Breast (tissue), 4 donors: ENCODE data around the gene NPIPB2.

- PRO-cap, 3 experiments = no peak in any of the 3 experiments
- RRBS = no CpG with 5 or more reads among the region's 5 CpGs
Measured at GRCh38 chr16:11555806-11556270, 28.8 kb upstream of the ENSG00000188897 start.

DNA sequence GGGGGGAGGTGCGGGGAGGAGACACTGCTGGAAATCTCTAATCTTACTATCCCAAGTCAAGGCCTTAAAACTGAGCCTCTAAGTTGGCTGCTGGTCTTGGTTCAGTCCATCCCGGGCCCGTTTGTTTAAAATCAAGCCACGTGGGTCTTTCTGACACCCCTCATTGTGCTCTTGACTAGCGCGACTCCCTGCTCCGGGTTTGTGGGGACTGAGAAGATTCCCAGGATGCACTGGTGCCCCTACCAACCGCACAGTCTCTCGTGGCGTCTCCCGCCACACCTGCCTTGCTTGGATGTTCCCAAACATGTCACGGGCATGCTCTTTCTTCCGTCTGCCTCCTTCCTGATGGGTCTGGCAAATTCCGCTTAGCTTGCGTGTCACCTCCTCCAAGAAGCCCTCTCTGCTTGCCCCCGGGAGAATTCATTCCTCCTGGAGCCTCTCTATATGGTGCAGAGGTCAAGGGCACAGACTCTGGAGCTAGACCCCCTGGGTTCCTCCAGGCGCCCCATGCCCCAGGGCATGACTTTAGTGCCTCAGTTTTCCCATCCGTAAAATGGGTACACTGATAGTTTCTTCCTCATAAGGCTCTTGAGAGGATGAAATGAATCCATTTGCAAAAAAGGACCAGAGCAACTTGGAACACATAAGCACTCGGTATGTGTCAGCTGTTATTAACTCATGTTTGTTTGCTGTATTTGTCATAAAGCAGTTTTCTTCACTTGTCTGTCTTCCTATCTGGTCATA, 21.1 kb downstream of the LITAF start:
- PRO-cap, 3 experiments = no peak in any of the 3 experiments
- RRBS = 88% methylated on average over 6 of the region's 19 CpGs

GRCh38 chr16:11583819-11584439, 2.8 kb downstream of the LITAF start:
- PRO-cap, 3 experiments = peak in 1 of 3 experiments; most common plus-strand start chr16:11584259 (in 1)
- RRBS = no CpG with 5 or more reads among the region's 7 CpGs

DNA sequence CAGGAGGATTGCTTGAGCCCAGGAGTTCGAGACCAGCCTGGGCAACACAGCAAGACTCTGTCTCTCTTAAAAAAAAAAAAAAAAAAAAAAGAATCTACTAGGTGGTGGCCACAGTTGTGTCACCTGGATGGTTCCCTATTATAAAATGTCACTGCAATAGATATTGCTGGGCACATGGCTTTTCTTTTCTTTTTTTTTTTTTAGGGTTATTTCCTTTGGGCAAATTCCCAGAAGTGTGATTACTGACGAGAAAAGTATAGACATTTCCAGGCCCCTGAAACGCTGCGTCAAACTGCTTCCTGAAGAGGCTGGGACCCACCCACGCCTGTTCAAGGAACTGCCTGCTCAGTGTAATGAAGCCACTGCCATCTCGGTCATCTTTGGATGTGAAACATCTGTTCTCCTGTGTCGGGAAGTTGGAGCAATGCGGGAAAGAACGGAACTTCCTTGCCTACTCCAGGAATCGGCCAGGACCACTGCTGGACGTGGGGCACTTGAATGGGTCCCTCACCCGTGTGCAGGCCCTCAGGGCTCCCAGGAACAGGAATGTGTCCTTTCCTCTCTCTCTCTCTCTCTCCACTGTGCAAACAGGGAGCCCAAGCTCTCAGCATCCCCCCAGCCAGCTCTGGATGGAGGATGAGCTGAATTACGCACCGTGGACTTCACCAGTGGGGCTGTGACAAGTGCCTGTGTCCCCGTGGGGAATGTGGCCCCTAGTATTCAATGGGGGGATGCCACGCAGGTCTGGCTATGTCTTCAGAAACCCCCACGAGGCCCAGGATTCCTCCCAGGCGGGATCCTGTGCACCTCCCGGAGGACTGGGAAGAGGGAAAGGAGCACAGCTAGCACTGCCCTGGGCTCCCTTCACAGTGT, 18.1 kb upstream of the LITAF start:
- PRO-cap, 3 experiments = peak in 1 of 3 experiments; most common plus-strand start position 459 of the sequence (in 1)
- RRBS = no CpG with 5 or more reads among the region's 19 CpGs

DNA sequence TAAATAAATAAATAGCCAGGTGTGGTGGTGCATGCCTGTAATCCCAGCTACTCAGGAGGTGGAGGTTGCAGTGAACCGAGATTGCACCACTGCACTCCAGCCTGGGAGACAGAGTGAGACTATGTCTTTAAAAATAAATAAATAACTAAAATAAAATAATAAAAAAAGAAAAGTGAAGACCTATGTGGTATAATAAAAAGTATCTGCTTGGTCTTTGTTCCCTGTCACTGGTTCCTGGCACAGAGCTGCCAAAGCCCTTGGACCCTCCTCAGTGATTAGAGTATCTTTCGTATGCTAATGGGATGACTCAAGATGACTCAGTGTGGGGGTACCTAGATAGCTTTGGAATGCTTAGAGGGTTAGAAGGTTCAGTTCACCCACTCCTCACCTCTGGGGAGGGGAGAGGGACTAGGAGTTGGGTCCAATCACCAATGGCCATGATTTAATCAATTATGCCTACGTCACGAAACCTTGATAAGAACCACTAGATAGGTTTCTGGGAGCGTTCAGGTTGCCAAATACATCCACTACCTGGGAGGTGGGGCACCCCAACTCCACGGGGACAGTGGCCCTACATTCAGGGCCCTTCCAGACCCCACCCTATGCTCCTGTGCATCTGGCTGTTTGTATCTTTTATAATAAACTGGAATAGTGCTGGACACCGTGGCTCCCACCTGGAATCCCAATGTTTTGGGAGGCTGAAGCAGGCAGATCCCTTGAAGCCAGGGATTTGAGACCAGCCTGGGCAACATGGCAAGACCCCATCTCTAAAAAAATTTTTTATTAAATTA, 29.0 kb upstream of the LITAF start:
- PRO-cap, 3 experiments = no peak in any of the 3 experiments
- RRBS = no CpG with 5 or more reads among the region's 7 CpGs

- PRO-cap, 3 experiments = no peak in any of the 3 experiments
- RRBS = no CpG with 5 or more reads among the region's 24 CpGs
Measured at GRCh38 chr16:11621829-11622932, 35.5 kb upstream of the LITAF start.

DNA sequence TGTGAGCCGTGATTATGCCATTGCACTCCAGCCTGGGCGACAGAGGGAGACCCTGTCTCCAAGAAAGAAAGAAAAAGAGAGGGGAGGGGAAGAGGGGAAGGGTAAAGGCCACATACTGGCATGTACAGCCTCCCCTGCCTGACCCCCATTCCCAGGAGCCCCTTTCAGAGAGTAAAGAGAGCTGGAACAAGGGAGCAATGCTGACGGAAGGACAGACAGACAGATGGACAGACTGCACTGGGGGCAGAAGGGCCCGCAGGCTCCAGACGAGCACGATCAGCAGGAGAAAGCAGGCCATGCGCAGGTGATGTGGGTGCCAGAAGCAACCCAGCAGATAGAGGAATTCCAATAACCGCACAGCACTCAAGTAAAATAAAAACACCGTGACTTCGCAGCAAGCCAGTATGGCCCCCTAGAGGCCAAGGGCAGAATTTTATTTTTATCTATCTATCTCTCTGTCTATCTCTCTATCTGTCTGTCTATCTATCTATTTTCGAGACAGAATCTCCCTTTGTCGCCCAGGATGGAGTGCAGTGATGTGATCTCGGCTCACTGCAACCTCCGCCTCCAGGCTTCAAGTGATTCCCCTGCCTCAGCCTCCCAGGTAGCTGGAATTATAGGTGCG, 27.0 kb upstream of the SNN start:
- PRO-cap, 3 experiments = no peak in any of the 3 experiments
- RRBS = no CpG with 5 or more reads among the region's 15 CpGs

DNA sequence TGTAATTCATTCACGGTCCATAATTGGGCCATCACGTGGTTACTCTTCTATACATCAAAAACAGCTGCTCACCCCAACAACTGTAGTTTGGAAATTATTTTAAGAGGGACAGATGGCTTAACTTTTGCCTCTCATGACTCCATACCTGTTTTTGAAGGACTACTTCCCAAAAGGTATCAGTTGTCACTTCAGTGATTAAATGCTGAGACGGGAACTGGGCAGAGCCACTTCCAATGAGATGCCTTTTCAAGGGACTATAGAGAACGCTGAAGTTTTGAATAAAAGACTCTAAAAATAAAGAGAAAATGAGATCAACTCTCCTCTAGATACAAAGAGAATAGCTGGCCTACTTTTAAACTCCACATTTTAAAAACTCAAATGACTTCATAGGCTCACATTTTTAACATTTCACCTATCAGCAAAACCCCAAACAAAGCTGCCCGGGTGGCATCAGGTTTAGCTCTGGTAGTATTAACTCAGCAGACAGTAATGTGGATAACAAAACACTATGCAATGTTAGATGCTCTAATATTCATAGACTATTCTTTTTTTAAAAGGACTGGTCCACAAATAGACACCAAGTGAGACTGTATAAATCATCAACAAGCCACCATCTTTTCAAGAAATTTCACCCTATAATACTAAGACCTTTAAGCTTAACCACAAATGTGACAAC, 20.0 kb downstream of the SNN start:
- PRO-cap, 3 experiments = no peak in any of the 3 experiments
- RRBS = no CpG with 5 or more reads among the region's 5 CpGs

DNA sequence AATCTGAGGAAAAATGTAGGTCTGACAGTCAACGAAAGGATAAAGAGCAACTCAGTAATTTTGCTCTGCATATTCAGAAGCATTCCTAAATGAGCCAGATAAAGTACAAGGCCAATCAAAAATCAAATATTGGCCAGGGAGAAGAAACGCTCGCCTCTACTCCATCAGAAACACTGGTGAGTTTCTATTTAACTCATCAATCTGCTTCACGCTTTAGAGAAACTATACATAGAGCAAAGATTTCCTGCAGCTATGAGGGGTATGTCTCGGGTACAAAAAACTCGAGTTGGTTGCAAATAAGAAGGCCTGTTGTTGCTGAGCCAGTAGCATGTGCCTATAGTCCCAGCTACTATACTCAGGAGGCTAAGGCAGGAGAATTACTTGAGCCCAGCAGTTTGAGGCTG, 3.6 kb downstream of the TXNDC11 start:
- PRO-cap, 3 experiments = no peak in any of the 3 experiments
- RRBS = no CpG with 5 or more reads among the region's 6 CpGs

- PRO-cap, 3 experiments = no peak in any of the 3 experiments
- RRBS = no CpG with 5 or more reads among the region's 8 CpGs
Measured at GRCh38 chr16:11761654-11762410, 19.2 kb upstream of the TXNDC11 start.

DNA sequence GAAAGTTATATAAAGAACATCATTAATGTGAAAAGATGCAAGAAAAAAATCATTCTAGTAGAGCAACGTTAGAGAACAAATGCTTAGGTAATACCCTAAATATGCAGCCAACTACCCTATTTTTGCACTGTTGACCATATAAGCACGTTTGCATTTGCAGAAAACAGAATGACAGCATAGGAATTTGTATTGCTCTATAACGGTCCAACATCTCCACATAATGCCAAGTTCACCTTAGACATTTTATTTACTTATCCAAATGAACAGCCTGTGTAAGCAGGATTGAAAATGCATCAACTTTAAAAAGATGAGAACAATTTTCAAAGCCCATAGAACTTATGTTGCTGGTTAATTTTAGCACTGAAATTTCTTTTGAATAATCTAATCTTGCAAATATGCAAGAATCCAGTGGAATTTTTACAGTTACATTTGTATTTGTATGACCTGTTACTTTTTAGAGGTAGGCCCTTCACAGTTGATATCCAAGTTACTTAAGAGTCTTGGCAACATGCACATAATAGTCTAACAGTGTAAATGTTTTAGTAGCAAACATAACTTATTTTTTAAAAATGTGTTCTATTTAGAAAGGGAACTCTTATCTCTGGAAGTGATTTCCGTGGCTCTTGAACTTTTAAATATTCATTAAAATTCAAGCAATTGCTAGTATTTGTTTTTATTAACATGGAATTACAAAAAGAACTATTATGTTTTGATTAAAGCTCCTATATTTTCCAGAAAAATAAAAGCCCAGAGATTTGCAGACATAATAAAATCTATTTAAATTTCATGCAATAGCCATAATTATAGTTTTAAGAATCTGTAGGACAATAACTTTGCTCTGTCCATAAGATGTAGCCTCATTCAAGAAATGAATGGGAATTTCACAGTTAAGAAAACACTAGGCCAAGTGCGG, 19.3 kb upstream of the RSL1D1 start:
- PRO-cap, 3 experiments = no peak in any of the 3 experiments
- RRBS = no CpG with 5 or more reads among the region's 5 CpGs

GRCh38 chr16:11916399-11917024, 756 bp upstream of the GSPT1 start:
- PRO-cap, 3 experiments = no peak in any of the 3 experiments
- RRBS = 15% methylated on average over 3 of the region's 15 CpGs

- PRO-cap, 3 experiments = no peak in any of the 3 experiments
- RRBS = no CpG with 5 or more reads among the region's 4 CpGs
Measured at GRCh38 chr16:11941933-11942482, at the start of gene NPIPB2. Gene NPIPB2 (minus strand): TSS chr16:11942045.

DNA sequence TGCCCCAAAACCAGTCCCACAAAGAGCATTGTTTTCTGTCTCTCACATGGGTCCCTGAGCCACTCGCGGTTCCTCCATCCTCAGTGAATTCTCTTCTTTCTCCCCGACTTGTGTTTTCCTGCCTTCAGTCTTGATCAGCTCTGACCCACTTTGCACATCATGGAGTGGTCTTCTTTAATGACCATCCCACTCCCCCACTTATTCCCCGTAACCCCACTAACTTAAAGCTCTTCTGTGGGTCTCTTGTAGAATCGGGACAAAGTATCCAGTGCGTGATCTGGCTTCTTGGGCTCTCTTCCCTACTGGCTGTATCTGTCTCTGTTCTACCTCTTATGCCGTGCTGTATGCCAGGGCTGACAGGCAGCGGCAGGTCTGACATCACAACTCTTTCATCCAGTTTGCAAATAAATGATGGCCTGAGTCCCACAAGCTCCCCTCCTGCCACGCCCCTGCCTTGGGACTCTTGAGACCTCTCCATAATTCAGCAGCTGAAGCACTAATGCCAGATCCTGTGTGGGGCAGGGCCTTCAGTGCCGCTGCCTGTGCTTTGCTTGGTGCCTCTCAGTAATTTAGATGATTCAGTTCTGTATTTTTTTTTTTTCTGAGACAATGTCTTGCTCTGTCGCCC, 54.1 kb downstream of the SNX29 start:
- PRO-cap, 3 experiments = peak in 1 of 3 experiments; most common minus-strand start position 320 of the sequence (in 1)
- RRBS = no CpG with 5 or more reads among the region's 11 CpGs

- PRO-cap, 3 experiments = no peak in any of the 3 experiments
- RRBS = no CpG with 5 or more reads among the region's 11 CpGs
Measured at GRCh38 chr16:12054786-12055375, 78.3 kb downstream of the SNX29 start.

DNA sequence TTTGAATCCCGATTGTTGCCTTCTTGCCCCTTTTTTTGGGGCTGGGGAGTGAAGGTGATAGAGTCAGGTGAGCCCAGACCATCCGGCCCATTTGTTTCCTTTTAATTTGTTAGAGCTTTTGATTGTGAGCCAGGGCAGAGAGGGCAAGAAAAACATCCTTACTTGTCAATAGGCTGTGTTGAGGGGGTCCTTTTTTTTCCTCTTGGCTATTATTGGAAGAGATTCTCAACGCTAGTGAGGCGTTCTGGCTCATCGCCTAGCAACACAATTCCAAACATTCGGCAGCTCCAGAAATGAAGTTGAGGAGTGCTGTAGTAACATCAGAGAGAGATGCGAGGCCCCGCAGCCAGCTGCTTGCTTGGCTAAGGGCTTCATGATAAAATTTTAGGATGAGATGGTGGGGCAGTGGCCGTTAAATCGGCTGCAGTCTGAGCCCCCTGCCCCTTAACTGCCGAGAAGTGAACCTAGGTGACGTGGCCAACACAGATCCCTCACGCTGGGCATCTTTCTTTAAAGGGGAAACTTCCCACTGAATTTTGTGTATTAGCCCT, 119.2 kb downstream of the SNX29 start:
- PRO-cap, 3 experiments = peak in 1 of 3 experiments; most common plus-strand start position 323 of the sequence (in 1)
- RRBS = no CpG with 5 or more reads among the region's 13 CpGs

GRCh38 chr16:12170255-12170852, 193.8 kb downstream of the SNX29 start:
- PRO-cap, 3 experiments = peak in 3 of 3 experiments; most common plus-strand start chr16:12170705 (in 3)
- RRBS = no CpG with 5 or more reads among the region's 15 CpGs

- PRO-cap, 3 experiments = no peak in any of the 3 experiments
- RRBS = 43% methylated on average over 7 of the region's 24 CpGs
Measured at GRCh38 chr16:12260596-12261115, 284.1 kb downstream of the SNX29 start.

GRCh38 chr16:12307178-12307551, 330.6 kb downstream of the SNX29 start:
- PRO-cap, 3 experiments = no peak in any of the 3 experiments
- RRBS = no CpG with 5 or more reads among the region's 5 CpGs

DNA sequence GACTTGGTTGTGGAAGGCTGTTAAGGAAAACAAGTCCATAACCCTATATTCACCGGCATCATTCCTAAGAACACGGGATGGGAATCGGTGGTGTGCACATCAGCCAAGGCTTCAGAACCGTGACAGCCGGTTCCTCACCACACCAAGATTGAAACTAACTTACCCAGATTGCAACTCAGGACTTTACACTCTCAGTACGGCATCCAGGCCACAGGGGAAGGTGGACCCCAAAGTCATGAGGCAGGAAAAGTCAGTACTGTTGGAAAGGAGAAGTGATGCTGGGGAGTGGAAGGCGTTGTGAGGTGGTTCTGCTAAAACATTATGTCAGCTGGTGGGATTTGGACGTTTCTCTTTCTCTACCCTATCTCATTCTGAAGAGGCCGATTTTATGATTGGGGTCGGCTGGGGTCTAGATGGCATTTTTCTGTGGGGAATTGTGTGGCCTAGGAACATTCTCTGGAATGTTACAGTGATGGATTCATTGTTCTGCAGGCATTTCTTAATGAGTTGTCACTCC, 259.5 kb downstream of the CPPED1 start:
- PRO-cap, 3 experiments = no peak in any of the 3 experiments
- RRBS = 93% methylated on average over 5 of the region's 10 CpGs